A375 (cell line): ENCODE results near the gene OPRM1.

- RAMPAGE, long total RNA = no peak
Observed at GRCh38 chr6:150814280-150814797, 51.2 kb upstream of the MTHFD1L start.

- RAMPAGE, long total RNA = no peak
Observed at GRCh38 chr6:150980992-150981631, 115.6 kb downstream of the MTHFD1L start.

DNA sequence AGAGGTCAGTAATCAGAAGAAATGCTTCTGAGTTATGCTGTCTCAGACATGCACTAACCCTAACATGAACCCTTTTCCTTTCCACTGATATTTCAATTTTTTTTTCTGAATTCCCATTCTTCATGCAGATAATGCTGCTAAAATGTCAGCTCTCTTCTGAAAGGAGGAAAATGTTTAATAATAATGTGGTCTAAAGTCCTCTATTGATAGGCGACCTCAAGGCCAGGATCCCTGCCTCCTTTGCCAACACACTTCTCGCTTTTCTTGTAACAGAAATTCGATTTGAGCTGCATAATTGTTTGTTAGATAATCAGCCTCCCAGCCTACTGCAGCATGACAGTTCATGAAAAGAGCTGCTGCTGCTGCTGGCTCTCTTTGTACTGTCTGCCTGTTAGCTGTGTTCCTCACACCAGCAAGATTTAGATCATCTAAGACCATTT is 153.9 kb downstream of the MTHFD1L start:
- RAMPAGE, long total RNA = no peak

DNA sequence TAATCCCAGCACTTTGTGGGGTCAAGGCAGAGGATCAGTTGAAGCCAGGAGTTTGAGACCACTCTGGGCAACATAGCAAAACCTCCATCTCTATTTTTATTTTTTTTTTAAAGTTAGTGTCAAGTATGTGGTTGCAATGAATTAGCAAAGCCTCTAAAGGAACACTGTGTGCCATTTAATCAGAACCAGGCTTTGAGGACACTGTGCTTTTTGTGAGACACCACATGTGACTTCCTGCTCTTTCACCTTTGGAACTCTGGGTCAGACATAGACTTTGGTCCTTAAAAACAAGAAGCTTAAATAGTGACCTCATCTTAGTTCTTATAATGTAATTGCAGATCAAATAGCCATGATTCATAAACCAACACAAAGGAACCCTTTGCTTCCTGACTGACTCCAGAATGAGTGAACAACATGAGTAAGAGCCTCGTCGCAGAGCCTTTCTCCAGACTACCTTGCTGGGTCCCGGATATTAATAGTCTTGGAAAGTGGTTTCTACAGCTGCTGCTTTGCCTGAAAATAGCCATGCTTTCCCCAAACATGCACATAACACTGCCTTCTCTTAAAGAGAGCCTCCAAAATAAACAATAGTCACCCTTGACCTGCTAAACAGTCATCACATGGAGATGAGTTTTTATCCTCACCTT is 170.8 kb downstream of the MTHFD1L start:
- RAMPAGE, long total RNA = no peak

DNA sequence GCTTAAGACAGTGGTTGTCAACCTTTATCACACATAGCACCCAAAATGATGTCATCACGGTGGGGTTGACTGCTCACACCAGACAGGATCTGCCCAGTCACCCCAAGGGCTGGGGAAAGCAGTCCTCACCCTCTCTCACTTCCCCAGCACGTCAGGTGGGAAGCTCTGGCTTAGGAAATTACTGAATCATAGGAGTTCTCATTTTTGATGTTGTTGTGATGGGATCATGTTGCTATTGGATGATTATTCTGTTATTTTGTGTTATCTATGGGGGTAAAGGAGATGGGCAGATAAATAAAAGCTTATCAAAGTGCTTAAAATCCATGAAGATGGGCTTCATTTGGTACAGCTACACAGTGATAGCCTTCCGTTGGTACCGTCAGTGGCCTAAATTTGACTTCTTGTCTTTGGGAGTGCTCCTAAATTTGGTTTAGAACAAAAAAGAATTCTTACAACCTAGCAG is 171.9 kb downstream of the MTHFD1L start:
- RAMPAGE, long total RNA = no peak

DNA sequence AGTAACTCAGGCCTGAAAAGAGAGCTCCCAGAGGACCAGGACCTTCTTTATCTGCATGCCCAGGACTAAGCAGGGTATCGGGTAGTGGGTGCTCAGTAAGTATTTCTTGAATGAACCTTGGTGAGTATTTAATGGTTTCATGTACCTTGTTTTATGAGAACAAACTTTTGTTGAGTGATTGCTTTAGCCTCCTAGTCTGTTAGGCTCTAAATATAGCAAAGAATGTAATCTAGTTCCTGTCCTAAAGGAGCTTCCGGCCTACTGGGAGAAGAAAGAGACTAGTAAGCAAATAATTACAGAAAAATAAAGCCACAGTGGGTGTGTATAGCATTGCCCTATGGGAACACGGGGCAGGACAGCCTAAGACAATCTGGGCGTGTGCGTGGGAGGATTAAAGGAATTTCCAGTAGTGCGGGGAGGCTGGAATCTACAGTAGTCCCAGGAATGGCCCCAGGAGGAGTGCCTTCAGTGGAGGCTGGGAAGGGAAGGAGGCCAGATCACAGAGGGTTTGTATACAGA is 98.1 kb upstream of the AKAP12 start:
- RAMPAGE, long total RNA = no peak

DNA sequence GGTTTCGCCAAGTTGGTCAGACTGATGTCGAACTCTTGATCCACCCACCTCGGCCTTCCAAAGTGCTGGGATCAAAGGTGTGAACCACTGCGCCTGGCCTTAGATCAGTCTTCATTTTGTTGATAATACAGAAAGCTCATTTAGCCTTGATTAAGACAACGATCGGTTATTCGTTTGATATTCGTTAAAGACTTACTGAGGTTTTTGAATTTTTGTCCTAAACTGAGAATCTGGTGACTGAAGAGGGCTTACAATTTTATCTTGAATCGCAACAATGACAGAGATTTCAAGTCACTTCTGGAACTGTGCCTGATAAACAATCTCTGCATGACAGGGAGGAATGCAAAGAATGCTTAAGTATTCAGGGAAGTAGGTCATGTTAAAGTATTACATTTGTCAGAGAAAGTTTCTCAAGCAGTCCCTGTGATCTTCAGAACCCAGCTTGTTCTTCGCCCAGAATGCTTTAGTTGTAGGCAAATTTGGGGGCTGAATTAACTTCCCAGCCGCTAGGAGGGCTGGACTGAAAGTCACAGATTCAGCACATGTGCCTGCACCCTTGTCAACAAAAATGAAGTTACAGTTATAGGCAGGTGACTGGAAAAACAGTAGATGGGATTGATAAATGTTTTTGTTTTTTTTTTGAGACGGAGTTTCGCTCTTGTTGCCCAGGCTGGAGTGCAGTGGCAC is 14.9 kb downstream of the AKAP12 start:
- RAMPAGE, long total RNA = no peak

DNA sequence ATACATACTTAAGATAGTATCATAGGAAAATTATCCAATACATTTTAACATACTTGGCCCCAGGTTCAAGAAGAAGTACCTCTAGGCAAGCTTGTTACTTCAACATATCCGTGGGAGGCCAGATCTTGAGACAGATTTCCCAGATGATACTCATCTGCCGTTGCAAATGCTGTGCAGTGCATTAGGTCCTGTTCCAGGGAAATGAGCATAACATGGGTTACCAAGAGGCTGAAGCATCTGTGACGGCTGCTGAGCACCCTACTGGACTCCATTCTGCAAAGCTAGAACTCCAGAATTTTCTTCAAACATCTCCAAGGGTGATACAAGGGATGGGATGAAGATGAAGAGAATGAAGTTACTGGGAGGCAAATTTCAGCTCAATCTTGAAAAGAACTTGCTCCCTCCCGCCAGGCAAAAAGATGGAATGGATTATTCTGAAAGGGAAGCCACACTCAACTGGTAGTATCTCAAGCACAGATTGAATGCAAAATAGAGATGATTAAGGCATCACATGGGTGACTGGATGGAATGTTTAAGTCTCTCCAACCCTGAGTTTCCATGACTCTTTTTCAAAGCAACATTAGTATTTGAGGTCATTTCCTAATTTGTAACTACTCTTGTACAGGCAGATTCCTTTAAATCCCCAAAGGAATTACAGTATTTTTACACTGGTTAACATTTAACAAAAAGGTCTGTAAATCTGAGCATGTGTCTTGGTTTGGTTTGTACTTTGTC is 15.4 kb downstream of the RMND1 start:
- RAMPAGE, long total RNA = no peak

- RAMPAGE, long total RNA = no peak
Observed at GRCh38 chr6:151445901-151446638, 5.9 kb downstream of the RMND1 start.

DNA sequence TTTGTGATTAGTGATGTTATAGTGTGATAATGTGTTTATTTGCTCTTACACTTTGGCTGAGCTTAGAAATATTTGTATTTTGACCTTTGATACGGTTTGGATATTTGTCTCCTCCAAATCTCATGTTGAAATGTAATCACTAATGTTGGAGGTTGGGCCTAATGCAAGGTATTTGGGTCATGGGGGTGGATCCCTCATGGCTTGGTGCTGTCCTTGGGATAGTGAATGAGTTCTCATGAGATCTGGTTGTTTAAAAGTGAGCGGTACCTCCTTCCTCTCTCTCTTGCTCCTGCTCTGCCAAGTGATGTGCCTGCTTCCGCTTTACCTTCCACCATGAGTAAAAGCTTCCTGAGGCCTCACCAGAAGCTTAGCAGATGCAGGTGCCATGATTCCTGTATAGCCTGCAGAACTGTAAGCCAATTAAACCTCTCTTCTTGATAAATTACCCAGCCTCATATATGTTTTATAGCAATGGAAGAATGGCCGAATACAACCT is 147.3 kb downstream of the CCDC170 start:
- RAMPAGE, long total RNA = no peak

GRCh38 chr6:151702836-151703429 is 104.5 kb upstream of the ESR1 start:
- RAMPAGE, long total RNA = no peak

GRCh38 chr6:151716353-151716888 is 91.1 kb upstream of the ESR1 start:
- RAMPAGE, long total RNA = no peak

DNA sequence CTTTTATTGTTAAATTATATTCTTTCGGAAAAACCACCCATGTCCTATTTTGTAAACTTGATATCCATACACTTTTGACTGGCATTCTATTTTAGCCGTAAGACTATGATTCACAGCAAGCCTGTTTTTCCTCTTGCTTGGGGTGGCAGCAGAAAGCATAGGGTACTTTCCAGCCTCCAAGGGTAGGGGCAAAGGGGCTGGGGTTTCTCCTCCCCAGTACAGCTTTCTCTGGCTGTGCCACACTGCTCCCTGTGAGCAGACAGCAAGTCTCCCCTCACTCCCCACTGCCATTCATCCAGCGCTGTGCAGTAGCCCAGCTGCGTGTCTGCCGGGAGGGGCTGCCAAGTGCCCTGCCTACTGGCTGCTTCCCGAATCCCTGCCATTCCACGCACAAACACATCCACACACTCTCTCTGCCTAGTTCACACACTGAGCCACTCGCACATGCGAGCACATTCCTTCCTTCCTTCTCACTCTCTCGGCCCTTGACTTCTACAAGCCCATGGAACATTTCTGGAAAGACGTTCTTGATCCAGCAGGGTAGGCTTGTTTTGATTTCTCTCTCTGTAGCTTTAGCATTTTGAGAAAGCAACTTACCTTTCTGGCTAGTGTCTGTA is 2.1 kb upstream of the ESR1 start:
- RAMPAGE, long total RNA = no peak

GRCh38 chr6:152673142-152673727 is 24.5 kb upstream of the MYCT1 start:
- RAMPAGE, long total RNA = no peak

DNA sequence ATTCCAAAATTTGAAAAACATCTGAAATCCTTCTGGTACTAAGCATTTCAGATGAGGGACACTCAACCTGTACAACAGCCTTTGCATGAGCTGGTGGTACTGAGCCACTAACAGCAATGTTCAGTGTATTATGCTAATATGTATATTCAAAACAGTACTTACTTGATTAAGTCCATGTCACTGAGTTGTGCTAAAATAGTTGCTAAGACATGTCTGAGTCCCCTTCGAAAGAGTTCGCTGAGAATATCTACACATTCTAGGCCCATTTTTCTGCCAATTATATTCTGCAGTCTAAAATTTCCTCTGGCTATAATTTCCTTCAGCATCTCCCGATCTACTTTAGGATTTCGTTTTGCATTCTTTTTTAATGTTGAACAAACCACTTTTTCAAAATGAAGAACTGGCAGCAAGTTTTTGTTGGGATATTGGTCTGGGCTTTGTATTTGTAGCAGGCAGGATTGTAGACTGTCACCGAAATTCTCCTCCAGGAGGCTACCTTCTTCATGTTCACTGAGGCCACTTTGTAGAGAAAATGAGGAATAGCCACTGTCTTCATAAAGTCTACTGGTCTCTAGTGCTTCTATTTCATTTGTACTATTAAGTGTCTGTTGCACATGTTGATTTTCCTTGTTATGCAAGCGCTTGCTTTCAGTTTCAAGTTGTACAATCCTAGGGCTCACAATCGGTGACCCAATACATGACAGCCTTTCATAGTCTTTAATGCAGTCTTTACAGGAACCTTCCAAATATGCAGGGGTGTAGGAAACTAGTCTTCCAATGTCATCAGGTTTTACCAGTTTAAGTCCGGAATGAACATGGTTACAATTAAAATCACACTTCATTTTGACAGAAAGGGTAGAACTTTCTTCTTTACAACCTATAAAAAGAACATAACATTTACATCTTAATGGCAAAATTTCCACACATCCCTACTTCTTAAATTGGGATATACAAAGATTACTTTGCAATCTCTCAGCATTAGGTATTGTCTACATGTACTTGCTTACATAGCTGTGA is 7.8 kb downstream of the FBXO5 start:
- RAMPAGE, long total RNA = no peak

DNA sequence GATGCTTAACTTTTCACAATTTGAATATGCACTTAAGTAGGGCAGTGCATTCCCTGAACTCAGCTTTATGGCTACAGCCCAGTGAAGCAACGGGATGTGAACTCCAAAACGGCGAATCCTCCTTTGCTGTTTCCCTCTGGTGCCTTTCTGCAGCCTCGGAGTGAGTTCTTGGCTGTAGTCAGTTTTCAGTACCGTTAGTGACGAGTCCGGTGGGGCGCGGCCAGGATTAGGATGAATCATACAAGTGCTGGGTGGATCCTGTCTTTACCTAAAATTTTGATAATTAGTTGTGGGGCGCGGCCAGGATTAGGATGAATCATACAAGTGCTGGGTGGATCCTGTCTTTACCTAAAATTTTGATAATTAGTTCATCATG is 1.2 kb upstream of the FBXO5 start:
- RAMPAGE, long total RNA = no peak

GRCh38 chr6:154038910-154039772 is at the start of gene OPRM1:
TSS of gene OPRM1 (plus strand) at chr6:154039240.
- RAMPAGE, long total RNA = no peak

DNA sequence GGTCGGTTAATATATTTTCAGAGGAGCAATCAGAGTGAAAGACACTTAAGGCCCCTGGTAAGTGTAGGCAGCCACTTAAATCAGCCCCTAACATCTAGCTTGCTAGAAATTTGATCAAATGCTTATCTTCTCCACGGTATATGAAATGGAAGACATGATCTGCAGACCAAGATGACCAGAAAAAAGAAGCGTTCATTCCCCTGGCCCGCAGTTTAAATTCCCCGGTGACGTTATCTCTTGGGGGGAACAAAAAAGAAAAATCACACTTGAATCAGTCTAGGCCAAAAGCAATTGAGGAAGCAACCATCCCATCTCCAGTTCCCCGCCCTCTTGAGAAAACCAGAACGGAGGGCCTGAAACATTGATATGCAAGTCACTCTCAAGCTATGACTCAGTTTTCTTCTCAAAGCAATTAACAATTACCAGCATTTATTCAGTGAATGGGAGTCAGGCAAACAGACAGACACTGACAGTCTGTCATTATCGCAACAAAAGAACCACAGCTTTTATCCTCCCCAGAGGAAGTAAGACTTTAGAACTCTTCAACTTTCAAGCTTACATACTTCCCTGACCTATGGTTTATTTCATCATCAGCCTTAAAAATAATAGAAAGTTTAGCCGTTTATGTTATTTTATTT is 100.8 kb downstream of the OPRM1 start:
- RAMPAGE, long total RNA = no peak

- RAMPAGE, long total RNA = no peak
Observed at GRCh38 chr6:154441848-154442422, 68.5 kb downstream of the CNKSR3 start.

DNA sequence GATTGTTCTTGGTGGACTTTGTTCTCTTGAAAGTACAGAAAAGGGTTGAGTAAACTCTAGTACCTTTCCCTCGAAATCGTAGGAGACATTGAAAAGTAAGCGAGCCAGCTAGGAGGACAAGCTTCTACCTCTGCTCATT is 1.5 kb downstream of the CNKSR3 start:
- RAMPAGE, long total RNA = no peak